Metastatic Breast Carcinoma in the Ovary (tissue), 3 donors: ENCODE results near the genes FNDC3A, EBPL and KPNA3.

DNA sequence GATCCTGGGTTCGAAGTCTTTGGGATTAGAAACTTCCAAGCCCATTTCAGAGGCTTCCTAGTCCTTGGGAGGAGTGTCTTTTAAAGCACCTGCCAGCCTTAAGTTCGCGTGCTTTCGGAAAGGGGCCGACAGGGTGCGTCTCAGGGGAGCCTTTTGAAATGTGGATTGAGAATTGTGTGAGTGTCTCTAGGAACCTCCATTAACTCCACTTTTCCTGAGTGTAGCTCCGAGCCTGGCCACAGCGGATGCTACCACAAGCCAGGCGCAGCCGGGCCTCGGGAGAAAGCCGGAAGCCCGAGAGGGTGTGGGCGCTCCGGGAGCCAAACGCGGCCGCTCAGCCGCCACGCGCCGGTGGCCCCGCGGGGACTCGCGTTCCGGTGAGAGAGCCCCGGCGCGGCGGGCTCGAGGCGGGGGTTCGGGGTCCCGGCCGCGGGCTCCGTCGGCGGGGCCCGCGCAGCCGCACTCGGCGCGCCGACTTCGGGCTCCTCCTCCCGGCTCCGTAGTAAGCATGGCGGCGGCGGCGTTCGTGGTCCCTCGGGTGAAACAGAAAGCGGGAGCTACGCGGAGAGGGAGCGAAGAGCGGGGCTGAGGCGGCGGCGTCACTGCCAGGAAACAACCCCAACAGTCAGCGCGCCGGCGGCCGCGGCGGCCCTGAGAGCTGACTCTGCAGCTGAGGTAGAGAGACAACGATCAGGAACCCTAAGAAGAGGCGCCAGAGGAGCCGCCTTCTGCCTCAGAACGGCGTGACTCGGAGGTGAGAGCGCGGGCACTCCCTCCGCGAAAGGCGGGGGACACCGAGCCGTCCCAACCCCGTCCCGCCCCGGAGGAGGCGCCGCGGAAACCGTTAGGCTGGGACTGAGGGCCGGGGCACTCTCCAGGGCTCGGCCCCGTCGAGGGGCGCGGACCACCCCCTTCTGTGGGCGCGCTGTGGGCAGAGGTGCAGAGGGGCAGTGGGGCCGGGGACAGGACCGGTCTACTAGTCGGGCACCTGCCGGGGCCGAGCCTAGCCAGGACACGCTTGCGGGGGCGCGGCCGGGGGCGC lies at the start of gene FNDC3A:
Gene FNDC3A, plus strand, starts transcription at position 489 of the 1,042 bp plus-strand sequence.
- PRO-cap, 3 experiments = peak in 3 of 3 experiments; most common plus-strand start position 530 of the sequence (in 2); most common minus-strand start position 456 of the sequence (in 2)

GRCh38 chr13:49098028-49098863 lies 121.9 kb upstream of the MLNR start:
- PRO-cap, 3 experiments = peak in 1 of 3 experiments; most common minus-strand start chr13:49098266 (in 1)

DNA sequence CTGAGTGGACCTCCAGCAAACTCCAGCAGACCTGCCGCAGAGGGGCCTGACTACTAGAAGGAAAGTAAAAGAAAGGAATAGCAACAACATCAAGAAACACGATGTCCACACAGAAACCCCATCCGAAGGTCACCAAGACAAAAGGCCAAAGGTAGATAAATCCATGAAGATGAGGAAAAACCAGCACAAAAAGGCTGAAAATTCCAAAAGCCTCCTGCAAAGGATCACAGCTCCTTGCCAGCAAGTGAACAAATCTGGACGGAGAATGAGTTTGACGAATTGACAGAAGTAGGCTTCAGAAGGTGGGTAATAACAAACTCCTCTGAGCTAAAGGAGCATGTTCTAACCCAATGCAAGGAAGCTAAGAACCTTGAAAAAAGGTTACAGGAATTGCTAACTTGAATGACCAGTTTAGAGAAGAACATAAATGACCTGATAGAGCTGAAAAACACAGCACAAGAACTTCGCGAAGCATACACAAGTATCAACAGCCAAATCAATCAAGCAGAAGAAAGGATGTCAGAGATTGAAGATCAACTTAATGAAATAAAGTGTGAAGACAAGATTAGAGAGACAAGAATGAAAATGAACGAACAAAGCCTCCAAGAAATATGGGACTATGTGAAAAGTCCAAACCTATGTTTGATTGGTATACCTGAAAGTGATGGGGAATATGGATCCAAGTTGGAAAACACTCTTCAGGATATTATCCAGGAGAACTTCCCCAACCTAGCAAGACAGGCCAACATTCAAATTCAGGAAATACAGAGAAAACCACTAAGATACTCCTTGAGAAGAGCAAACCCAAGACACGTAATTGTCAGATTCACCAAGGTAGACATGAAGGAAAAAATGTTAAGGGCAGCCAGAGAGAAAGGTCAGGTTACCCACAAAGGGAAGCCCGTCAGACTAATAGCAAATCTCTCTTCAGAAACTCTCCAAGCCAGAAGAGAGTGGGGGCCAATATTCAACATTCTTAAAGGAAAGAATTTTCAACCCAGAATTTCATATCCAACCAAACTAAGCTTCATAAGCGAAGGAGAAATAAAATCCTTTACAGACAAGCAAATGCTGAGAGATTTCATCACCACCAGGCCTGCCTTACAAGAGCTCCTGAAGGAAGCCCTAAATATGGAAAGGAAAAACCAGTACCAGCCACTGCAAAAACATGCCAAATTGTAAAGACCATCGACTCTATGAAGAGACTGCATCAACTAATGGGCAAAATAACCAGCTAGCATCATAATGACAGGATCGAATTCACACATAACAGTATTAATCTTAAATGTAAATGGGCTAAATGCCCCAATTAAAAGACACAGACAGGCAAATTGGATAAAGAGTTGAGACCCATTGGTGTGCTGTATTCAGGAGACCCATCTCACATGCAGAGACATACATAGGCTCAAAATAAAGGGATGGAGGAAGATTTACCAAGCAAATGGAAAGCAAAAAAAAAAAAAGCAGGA lies 100.4 kb upstream of the MLNR start:
- PRO-cap, 3 experiments = no peak in any of the 3 experiments

DNA sequence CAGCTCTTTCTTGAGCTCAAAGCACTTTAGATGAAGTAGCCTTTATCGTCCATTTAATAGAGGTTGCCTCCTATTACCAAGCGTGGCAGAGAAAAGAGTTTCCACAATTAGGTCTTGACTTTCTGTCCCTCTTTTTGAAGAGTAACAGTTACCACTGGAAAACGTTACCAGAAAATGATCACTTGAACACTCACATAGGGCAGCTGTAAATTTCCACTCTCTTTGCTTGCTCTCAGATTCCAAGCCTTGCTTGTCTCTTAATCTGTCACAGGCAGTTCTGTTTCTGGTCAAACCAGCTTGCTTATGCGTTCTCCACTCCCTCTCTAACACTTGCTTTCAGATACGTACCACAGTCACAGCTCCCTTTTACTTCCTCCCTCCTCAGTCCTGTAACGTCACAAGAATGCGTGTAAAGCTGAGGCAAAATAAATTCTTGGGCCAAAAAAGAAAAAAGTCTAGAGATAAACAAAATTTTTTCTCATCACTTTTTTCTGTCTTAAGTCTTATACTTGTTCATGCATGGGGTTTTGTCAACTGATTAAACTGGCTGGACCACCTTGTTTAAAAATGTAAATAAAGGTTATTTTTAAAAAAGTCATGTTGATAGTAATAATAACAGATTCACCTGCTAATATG lies 42.5 kb downstream of the CAB39L start:
- PRO-cap, 3 experiments = peak in 3 of 3 experiments; most common plus-strand start position 329 of the sequence (in 2); most common minus-strand start position 279 of the sequence (in 1)

DNA sequence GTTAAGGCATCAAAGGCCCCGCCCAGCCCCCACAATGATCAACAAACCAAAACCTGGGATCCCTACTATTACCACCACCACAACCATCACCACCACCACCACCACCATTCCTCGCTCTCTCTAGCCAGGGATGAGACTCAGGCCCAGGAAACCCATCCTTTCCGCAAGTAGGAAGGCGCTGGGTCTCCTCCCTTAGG lies 296 bp downstream of the CAB39L start:
- PRO-cap, 3 experiments = no peak in any of the 3 experiments

DNA sequence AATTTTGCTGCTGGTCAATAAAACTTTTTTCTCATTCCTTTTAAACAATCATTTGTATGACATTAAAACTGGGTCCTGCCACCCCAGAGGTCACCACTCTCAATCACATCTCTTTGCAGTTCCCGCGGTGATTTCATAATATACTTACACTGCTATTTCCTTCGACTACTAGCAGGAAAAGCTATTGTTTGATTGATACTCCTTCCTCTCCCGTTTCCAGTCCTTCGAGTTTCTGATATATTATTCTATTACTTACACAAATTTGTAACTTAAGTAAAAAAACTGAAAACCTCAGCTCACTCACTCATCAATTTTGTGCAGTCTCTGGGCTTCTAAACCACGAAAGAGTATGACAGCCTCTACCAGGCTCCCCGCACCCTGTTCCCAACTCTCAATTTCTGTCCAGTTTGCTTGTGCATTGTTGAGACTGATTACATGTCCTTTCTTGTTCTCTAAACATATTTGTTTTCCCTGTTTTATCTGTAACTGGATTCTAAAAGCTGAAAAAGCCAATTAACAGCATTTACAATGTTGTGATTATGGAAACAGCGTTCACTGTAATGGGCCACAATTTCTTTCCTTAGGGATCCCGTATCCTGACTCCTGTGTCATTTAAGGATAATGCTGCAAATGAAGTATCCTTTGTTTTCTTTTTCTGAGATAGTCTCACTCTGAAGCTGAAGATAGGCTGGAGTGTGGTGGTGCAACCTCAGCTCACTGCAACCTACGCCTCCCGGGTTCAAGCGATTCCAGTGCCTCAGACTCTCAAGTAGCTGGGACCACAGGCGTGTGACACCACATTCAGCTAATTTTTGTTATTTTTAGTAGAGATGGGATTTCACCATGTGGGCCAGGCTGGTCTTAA lies 20.6 kb downstream of the EBPL start:
- PRO-cap, 3 experiments = no peak in any of the 3 experiments

- PRO-cap, 3 experiments = peak in 3 of 3 experiments; most common plus-strand start chr13:49691576 (in 3); most common minus-strand start chr13:49691088 (in 2)
These were observed at the start of gene EBPL for GRCh38 chr13:49690778-49691846. Gene EBPL (minus strand): TSS chr13:49691486.

GRCh38 chr13:49791647-49792059 lies 829 bp downstream of the KPNA3 start:
- PRO-cap, 3 experiments = peak in 1 of 3 experiments; most common plus-strand start chr13:49791934 (in 1)

- PRO-cap, 3 experiments = peak in 3 of 3 experiments; most common plus-strand start chr13:49792339 (in 1); most common minus-strand start chr13:49792538 (in 3)
These were observed at the start of gene KPNA3 for GRCh38 chr13:49792060-49792854. Gene KPNA3 (minus strand): TSS chr13:49792682.

DNA sequence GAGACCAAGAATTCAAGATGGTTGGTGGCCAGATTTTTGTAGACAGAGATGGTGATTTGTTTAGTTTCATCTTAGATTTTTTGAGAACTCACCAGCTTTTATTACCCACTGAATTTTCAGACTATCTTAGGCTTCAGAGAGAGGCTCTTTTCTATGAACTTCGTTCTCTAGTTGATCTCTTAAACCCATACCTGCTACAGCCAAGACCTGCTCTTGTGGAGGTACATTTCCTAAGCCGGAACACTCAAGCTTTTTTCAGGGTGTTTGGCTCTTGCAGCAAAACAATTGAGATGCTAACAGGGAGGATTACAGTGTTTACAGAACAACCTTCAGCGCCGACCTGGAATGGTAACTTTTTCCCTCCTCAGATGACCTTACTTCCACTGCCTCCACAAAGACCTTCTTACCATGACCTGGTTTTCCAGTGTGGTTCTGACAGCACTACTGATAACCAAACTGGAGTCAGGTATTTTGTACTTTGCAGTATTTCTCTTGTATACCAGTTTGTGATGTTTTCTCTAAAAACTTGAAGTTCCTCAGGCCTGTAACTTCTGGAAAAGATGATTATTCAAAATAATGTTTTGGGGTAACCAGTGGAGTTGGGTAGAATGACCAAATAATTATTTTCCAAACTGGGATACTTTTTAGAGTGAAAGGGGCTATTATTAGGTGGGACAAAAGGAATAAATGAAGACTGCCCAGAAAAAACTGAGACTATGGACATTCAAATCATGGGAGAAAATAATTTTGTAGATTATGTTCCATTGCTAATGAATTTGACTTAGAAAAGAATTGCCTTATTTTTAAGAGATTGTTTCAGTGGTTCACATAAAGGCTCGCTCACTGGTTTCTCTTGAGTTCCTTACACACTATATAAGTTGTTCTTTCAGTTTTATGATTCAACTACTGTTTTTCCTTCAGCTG lies 624 bp downstream of the KCNRG start:
- PRO-cap, 3 experiments = no peak in any of the 3 experiments

- PRO-cap, 3 experiments = no peak in any of the 3 experiments
These were observed 89.7 kb downstream of the KCNRG start for GRCh38 chr13:50104788-50105470.

- PRO-cap, 3 experiments = no peak in any of the 3 experiments
These were observed 126.4 kb downstream of the KCNRG start for GRCh38 chr13:50141604-50142128.

DNA sequence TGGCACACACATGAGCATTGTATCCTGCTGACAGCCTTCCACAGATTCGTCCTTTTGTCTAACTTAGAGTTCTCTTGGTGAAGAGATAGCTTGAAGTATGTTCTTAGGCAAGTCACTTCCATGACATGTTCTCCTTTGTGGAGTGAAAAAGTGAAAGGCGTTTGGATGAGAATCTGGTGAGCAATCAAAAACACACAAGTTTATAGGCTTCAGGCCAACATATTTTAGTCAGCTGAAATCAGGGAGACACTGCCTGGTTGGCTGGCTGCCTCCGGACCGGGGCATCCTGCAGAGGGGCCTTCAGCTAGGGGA lies 193.1 kb downstream of the KCNRG start:
- PRO-cap, 3 experiments = no peak in any of the 3 experiments

GRCh38 chr13:50389588-50390314 lies 374.5 kb downstream of the KCNRG start:
- PRO-cap, 3 experiments = no peak in any of the 3 experiments

GRCh38 chr13:50594170-50594802 lies 249.2 kb downstream of the DLEU7 start:
- PRO-cap, 3 experiments = no peak in any of the 3 experiments

GRCh38 chr13:50693845-50694301 lies 149.6 kb downstream of the DLEU7 start:
- PRO-cap, 3 experiments = no peak in any of the 3 experiments

- PRO-cap, 3 experiments = no peak in any of the 3 experiments
These were observed 32.5 kb downstream of the DLEU7 start for GRCh38 chr13:50810908-50811468.

DNA sequence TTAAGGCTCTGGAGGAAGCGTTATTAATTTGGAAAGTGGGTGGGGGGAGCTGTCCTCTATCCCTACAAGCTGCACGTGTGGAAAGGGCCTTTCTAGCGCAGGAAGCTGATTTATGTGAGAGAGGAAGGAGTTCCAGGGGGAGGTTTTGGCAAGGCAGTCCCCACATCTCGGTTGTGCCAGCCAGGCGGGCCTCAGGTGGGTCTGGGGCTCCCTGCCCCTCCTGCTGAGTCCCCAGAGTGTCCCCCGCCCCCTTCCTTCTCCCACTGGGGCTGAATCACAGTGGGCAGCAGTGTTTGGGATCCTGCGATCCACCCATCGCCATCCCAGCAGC lies 733 bp downstream of the DLEU7 start:
- PRO-cap, 3 experiments = no peak in any of the 3 experiments

DNA sequence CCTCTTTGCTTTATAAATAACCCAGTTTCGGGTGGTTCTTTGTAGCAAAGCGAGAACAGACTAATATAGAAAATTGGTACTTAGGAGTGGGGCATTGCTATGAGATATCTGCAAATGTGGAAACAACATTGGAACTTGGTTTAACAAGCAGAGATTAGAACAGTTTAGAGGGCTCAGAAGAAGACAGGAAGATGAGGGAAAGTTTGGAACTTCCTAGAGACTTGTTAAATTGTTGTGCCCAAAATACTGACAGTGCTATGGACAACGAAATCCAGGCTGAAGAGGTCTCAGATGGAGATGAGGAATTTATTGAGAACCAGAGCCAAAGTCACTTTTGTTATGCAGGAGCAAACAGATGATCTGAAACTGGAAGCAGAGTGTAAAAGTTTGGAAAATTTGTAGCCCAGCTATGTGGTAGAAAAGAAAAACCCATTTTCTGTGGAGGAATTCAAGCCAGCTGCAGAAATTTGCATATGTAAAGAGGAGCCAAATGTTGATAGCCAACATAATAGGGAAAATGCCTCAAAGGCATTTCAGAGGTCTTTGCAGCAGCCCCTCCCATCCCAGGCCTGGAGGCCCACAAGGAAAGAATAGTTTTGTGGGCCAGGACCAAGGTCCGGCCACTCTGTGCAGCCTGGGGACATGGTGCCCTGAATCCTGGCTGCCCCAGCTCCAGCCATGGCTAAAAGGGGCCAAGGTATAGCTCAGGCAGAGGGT lies 53.0 kb upstream of the FAM124A start:
- PRO-cap, 3 experiments = no peak in any of the 3 experiments

- PRO-cap, 3 experiments = no peak in any of the 3 experiments
These were observed 39.8 kb downstream of the SERPINE3 start for GRCh38 chr13:51379161-51379723.